Glomerular endothelial cell (primary cell): ENCODE measurements around a stretch of chrX.

DNA sequence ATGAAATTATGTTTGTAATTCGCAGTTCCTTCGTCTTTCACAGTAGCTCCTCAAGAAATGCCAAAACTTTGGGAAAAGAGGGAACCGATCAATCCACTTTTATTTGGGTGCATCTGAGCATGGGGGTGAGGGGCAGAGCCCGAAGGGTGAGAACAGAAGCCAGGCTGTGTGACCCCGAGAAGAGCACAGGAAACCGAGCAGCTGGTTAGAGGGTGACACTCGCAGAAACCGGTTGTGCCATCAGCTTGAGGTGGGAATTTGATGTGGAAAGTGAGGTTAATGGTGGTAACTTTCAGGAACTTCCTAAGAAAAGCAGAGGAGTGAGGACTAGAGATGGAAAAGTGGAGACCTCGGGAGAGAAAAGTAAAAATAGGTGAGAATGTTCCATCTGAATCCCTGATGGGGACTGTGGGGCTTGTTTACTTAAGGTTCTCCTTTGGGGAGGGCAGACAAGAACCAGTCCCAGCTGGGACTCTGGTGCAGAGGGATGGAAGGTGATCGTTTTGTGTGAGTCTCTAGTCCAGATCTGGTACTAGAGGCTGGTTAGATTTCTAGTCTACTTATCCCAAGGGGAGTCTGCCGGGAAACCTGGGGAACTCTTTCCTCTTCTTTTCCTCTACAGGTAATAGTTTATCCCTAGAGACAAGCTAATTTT is 1.4 kb downstream of the PTCHD1 start:
- RAMPAGE, long total RNA = no peak

DNA sequence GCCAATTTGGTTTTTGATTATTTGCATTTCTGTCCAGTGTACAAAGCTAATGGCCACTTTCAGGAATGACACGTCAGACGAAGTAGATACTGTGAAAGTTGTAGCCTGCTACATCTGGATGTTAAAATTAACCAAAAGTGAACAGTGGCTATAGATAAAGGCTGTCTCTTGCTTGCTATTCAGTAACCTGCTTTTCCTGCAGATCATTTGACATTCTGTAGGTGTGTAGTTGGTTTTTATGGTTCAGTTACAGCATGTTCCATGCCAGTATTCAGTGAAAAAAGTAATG is 1.1 kb downstream of the PRDX4 start:
- RAMPAGE, long total RNA = no peak

DNA sequence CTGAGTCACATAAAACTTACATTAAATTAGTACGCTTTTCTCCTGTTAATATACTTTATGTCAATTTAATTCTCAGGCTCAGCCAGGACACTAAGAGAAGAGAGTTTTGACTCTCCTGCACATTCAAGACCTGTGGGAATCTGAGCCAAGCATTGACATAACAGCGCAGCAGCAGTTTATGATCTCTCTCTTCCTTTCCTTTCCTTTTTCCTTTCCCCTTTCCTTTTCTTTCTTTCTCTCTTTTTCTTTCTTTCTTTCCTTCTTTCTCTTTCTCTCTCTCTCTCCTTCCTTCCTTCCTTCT is 21.5 kb downstream of the SAT1 start:
- RAMPAGE, long total RNA = no peak

GRCh38 chrX:23883439-23883916 is 24.3 kb downstream of the APOO start:
- RAMPAGE, long total RNA = no peak

DNA sequence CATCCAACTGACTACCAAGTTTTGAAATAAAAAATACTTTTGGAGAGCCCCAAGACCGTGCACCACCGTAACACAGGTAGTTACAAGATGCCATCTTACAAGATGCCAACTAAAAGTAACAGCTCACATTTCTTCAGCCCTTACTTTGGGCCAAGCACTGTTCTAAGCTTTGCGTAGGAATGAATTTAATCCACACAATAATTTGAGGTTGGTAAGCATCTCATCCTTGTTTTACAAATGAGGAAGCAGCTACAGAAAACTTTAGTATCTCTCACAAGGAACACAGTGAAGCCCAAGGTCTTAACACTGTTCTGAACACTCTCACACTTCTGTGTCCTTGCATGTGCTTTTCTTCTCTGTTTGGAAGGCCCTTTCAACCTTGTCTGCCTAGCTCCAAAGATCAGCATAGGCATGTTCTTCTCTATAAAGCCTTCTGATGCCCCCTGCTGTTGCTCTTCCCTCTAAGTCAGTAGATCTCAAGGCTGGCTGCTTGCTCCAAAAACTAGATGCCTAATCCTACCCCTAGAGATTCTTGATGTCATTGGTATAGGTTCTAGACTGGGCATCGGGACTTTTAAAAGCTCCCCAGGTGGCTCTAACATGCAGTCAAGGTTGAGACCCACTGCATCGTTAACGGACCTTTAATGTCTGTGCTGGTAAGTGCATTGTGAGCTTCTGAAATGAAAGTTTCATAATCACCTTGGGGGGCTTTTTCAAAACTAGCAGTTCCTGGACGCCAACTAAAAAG is 6.0 kb downstream of the APOO start:
- RAMPAGE, long total RNA = no peak

DNA sequence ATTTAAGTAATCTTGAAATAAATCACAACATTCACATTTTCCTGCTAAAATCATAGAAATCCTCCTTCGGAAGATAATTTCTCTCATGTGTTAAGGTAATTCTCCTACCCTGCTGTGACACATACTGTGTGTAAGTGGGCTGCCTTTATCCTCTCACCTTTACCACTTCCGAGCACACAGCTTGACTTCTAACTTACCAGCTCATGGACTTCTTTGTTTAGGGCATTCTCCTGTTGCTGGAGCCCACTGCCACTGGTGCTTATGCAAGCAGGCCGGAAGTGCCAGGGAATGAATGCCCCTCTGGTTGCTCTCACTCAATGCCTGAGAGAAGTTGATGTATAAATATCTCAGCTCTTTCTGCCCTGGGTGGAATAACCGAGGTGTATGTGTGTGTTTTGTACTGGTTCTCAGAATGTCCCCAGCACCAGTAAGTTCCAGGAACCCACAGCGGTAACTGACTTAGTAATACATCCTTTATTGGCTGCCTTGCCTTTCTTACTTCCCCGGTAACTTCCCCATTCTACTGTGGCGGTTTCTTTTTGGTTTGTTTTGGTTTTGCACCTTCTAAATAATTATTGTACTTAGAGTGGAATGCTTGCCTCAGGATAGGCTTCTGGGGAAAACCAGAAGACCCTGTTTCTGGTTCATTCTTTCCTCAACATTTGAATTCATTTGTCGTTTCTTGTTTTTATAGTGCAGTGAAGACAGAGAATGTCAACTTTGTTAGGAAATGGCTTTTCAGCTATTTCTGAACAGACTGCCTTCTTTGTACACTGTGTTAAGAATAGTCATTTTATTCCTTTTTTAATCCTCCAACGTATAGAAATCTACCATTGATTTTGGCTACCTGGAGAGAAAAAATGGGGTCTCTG is 45.3 kb downstream of the CXorf58 start:
- RAMPAGE, long total RNA = no peak

- RAMPAGE, long total RNA = no peak
These were observed 2.1 kb downstream of the KLHL15 start for GRCh38 chrX:24024944-24025214.

DNA sequence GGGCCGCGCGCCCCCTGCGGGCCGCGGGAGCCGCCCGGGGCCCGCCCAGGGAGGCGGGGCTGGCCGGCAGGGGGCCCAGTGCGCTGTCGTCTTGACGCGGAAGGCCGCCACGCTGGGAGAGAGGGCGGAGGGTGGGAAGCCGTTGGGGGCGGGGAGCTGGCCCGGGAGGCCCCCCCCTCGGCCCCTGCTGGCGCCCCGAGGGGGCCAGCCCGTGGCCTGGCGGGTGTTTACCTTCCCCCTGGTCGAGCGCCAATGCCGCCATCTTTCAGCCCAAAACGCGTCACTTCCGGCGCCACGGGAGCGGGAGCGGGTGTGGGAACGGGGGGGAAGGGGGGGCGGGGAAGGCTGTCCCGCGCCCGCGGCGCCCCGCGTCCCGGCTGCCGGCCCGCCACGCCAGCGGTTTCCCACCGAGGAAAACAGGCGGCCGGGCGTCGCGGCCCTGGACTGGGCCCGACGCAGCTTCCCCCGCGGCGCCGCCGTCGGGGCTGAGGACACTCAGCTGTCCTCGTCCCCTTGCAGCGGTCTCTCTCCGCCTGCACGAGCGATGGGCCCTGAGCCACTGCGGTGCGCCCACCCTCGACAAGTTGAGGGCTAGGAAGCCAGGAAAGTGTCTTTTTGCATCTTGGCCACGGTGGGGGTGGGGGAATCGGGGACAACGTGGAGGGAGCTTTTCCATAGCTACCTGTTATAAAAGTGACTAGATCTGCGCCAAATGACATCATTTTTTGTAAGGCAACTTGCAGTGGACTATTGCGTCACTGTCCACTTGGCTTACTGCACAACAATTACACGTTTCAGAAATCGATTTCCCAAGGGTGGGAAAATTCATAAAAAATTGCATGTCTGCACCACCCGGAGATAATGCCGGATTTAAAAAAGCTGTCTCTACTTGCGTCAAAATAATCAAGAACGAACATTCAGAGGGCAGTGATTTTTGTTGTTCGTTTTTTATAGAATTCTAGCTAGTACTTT is 1.3 kb downstream of the KLHL15 start:
- RAMPAGE, long total RNA = no peak

DNA sequence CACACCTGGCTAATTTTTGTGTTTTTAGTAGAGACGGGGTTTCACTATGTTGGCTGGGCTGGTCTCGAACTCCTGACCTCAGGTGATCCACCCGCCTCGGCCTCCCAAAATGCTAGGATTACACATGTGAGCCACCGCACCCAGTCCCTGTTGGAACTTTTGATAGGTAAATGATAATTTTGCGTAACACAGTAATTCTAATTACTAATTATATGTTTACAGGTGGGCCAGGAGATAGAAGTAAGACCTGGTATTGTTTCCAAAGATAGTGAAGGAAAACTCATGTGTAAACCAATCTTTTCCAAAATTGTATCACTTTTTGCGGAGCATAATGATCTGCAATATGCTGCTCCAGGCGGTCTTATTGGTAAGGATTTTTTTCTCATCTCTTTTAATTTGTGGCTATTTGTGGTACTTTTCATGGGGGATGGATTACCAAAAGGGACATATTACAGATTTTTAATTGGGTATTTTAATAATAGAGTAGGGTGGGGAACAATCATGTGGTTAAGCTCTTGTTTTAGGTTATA is 13.1 kb downstream of the EIF2S3 start:
- RAMPAGE, long total RNA = no peak

GRCh38 chrX:24076563-24077151 is 21.9 kb downstream of the EIF2S3 start:
- RAMPAGE, long total RNA = no peak

- RAMPAGE, long total RNA = no peak
These were observed 29.8 kb downstream of the ZFX start for GRCh38 chrX:24179214-24179845.

GRCh38 chrX:24214783-24215437 is 65.4 kb downstream of the ZFX start:
- RAMPAGE, long total RNA = no peak

- RAMPAGE, long total RNA = no peak
These were observed 81.3 kb downstream of the PDK3 start for GRCh38 chrX:24546401-24546757.

DNA sequence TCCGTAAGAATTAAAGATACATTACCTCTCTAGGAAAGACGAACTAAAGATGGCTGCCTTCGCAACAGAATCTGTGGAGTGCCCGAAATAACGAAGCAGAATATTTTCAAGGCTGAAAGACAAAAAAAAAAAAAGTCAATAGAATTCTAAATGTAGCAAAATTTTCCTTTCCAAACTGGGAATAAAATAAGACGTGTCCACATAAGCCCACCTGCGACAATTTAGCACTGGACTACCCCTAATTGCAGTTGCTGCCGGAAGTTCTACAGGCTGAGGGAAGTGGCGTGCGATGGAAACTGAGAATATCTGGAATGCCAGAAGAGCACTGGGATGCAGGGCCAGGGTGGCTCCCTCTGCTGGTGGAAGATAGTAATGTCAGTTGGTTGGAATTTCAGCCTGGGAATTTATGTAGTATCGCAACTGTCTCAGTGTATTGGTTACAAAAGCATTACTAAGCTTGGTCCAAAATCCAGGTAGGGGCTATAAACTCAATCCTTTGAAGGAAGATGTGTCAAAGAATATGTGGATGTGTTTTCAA is 64.3 kb downstream of the PPP4R3C start:
- RAMPAGE, long total RNA = no peak

DNA sequence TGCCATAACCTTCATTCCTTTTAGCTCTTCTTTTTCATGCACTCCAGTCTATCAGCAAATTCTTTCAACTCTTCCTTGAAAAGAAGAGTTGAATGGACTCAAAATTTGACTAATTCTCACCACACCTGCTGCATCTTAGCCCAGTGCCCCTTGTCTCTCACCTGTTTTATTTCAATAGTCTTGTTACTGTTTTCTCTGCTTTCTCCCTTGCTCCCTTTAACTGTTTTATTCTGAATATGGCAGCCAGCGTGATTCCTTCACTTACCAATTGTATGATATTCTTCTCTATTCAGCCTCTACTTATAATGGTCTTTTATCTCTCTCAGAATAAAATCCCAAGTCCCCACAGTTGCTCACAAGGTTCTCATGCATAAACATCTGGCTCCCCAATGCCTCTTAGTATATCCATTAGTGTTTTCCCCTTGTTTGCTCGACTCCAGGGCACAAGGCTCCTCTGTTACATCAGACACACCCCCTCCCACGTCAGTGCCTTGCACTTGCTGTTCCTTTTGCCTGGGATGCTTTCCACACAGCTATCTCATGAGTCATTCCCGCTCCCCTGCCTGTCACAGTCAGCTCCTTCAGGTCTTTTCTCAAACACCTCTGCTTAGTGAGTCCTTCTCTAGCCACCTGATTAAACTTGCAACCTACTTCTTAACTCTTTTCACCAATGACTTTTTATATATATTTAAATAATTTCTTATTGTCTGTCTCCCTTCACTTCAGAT is 260.1 kb downstream of the IL1RAPL1 start:
- RAMPAGE, long total RNA = no peak

DNA sequence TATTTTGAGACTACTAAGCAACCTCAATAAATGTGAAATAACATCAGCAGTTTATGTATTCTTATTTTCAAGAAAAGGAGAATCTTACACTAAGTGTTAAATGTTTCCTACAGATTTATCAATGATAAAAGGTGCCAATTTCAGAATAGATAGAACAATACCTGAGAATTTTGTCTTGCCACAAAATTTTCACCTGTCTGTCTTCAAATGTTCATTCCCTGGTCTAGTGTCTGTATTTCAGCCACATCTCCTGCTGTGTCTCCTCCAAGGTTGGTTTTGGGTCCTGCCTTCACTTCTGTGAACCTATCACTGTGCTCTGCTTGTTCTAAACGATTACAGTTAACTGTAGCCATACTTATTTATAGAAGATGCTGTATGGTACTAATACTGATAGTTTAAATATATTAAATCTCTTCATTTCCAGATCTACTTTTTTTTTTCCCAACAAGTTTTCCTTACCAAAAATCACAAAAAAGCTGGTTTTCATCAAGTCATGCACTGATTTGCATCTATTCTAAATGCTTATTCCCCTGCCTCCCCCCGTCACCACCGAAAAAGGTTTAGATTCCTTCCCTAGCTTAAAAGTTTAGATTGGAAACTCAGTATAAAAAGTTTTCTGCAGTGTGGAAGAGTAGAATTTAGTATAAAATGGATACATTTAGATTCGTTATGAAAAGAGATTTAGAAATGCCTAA is 45.4 kb downstream of the TAB3 start:
- RAMPAGE, long total RNA = no peak

DNA sequence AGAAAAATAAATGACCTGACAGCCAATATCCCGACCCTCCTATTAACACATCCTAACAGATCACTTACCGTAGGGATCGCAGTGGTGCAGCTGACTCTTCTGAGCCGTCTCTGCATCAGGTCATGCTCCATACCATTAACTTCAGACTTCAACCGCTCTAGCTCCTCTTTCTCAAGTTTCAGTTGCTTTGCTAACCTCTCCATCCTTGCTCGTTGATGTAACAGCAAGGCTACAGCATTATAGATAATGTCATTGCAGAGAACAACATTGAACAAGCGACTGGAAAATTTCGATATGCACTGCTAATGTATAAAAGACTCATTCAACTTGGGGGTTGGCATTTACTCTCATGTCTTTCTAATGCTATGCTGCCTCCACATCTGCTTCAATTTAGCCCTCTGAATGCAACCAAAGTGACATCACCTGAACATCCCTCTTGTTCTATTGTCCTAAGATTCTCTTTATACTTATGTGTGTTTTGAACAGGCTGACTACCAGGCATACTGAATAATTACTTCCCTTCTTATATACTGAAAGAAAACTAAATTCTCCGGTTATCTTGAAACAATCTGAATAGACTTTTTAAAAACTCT is 36.2 kb downstream of the TAB3 start:
- RAMPAGE, long total RNA = no peak

- RAMPAGE, long total RNA = no peak
These were observed 82.6 kb upstream of the TAB3 start for GRCh38 chrX:30971587-30972161.

DNA sequence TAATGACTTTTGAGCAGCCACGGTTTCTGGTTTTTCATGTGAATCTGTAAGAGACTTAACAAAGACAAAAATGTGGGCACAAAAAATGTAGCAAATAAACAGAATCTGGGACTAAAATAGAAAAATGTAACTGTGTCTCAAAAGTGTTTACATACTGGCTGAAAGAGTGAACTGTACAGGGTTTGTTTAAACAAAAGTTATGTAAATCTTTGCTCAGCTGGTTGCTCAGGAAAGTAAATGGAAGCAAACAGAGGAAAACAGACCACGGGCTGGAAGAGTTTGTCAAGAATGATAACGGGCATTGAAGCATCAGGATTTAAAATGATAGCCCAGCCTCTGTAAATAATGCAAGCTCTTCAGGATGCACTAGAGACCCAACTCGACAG is 921.8 kb upstream of the FTHL17 start:
- RAMPAGE, long total RNA = no peak

DNA sequence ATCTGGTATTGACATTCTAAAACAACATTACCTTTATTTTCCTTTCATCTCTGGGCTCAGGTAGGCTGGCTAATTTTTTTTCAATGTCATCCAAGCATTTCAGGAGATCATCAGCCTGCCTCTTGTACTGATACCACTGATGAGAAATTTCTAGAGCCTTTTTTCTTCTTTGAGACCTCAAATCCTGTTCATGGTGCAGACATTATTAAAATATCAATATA is 868.3 kb downstream of the DMD start:
- RAMPAGE, long total RNA = no peak